ENCODE measurements around the genes CXorf49B, DMRTC1, PABPC1L2B and RLIM.

DNA sequence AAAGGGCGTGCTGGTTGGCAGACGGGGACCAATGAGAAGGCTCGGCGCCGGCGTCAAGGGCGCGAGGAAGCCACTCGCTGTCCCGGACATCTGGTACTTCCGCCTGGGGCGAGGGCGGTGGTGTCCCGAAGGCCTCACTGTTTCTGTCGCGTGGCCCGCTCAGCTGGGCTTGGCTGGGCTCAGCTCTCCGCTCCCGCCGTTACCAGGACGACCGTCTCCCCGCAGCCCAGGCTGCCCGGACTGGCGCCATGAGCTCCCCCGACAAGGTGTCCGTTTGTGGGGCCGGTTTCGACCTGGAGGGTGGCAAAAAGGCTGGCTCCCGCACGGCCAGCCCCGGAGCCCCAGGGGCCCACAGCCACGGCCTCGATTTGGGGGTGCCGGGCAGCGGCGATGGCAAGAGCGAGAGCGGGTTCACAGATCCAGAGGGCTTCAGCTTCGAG, at the start of gene CXorf49B:
Gene CXorf49B, plus strand, starts transcription at position 174 of the 440 bp plus-strand sequence.
- RRBS, result no CpG with 5 or more reads among the region's 40 CpGs

- RRBS, result no CpG with 5 or more reads among the region's 7 CpGs
Measured at GRCh38 chrX:71992162-71992887, 81.7 kb downstream of the NHSL2 start.

DNA sequence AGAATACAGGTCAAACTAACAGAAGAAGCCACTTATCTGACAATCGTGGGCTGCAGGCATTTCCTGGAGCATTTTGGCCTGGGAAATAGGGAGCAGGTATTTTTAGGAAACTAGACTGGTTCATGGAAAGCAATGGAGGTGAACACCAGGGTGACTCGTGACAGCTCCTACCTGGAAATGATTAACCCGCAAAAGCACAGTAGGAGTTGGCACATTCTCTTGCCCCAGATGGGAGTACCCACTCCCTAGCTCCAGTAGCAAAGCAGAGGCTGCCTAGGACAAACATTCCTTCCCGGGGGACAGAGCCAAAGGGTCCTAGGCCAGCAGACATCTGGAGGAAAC, 78.8 kb upstream of the PIN4 start:
- RRBS, result no CpG with 5 or more reads among the region's 4 CpGs

GRCh38 chrX:72108147-72108758, 73.3 kb upstream of the PIN4 start:
- RRBS, result no CpG with 5 or more reads among the region's 13 CpGs

DNA sequence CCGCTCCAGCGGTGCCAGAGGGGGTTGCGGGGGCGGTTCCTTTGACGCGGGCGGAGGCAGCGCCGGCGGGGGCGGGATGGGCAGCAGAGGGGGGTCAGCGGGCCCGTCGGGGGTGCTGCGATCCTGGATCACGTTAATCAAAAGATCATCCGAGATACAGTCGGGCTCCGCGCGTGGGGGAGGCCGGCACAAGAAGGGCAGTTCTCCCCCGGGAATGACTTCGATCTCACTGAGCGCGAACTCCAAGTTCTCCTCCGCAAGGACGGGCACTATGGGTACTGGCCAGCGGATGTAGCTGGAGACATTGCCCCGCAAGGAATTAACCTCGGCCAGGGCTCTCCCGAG, 50.5 kb upstream of the PIN4 start:
- RRBS, result no CpG with 5 or more reads among the region's 32 CpGs

- RRBS, result no CpG with 5 or more reads among the region's 7 CpGs
Measured at GRCh38 chrX:72272931-72273558, 4.0 kb downstream of the RPS4X start.

DNA sequence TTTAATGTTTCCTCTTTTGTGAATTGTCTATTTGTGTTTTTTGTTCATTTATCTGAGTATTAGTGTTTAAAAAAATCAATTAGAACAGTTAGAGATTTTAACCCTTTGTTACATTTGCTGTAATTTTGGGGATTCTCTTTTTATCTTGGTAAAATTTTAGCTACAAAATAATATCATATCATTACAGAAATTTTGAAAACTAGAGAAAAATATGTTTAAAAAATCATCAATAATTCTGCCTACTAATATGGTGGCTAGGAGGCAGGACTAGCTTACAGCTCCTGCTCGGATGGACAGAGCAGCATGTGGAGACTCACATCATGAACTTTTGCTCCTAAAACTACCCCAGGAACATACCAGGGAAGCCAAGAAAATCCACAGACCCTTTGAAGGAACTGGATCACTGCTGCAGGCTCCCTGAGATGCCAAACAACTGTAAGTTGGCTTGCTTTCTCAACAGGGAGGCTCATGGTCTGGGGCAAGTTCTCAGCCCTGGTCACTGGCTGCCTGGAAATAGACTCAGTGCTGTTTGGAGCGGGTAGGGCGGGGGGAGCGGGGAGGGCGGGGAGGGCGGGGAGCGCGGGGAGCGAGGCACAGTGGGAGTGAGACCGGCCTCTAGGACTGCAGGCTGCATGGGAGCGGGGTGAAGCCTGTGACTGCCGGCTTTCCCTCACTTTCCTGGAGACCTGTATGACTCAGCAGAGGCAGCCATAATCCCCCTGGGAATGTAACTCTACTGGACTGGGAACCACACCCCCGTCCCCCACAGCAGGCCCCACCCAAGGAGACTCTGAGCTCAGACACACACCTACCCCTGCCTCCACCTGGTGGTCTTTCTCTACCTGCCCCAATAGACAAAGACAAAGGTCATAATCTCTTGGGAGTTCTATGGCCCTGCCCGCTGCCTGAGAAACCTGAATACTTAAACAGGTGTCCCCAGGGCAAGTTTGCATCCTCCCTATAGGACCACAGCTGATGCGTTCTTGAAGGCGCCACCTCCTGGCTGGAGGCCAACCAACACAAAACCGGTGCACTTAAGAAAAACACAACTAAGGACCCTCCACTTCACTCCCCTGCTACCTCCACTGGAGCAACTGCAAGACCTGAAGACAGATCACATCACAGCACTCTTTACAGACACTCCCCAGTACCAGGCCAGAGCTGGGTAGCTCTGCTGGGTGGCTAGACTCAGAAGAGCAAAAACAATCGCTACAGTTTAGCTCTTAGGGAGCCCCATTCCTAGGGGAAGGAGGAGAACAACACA, 18.3 kb downstream of the HDAC8 start:
- RRBS, result no CpG with 5 or more reads among the region's 18 CpGs

DNA sequence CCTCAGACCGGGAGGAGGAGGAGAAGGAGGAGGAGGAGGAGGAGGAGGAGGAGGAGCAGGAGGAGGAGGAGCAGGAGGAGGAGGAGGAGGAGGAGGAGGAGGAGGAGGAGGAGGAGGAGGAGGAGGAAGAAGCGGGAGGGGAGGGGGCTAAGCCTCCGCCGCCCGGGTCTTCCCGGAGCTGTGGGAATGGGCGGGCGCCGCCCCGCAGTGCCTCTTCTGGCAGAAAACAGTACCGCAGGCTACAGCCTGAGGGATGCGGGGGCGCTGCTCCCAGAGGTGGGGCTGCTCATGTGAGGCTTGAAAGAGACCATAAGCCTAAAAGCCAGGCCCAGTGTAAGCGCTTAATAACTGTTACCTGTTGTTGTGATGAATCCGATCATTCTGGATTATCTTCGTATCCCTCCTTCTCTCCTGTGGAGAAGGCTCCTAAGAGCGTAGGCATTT, at the start of gene DMRTC1:
Gene DMRTC1, minus strand, starts transcription at position 89 of the 444 bp plus-strand sequence.
- RRBS, result no CpG with 5 or more reads among the region's 17 CpGs

DNA sequence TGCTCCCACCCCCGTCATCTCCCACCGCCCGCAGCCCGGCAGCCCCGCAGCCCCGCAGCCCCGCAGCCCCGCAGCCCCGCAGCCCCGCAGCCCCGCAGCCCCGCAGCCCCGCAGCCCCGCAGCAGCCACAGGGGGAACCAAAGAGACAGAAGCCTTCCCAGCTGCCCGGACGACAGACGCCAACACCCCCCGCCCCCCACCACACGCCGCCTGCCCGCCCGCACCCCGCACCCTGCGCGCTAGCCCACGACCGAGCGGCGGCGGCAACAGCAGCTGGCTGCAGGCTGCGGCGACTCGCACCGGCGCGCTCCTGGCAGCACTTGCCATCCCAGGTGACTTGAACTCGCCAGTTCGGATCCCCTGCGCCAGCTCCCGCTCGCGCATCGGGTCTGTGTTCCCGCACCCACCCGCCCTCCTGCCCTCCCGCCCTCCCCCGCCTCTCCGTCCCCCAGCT, at the start of gene PABPC1L2B:
Gene PABPC1L2B, plus strand, starts transcription at position 228 of the 454 bp plus-strand sequence.
- RRBS, result no CpG with 5 or more reads among the region's 48 CpGs

- RRBS, result no CpG with 5 or more reads among the region's 10 CpGs
Measured at GRCh38 chrX:73822261-73823418, 259.6 kb downstream of the CHIC1 start.

DNA sequence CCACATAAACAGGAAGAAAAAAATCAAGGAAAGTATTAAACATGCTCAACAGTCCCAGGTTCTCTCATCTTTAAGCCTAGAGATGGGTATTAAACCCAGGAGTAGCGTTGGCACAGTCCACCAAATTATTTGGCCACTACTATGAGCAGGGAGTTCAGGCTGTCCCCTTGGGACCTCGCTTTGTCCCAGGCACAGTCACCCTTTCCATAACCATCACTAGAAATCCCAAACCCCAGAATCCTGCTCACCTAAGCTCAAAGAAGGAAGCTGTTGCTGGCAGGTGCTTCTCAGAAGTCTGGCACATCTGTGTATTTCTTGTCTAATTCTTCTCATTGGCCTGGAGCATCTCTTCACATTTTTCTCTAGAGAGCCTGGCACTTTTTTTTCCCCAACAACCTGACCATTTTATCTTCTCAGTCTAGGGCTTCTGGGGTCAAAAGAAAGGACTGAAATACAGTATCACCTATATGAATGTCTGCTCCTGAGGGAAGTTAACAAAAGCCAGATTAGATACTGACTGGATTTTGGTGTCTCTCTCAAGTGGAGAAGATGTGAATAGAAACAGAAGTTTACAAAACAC, 263.0 kb downstream of the CHIC1 start:
- RRBS, result no CpG with 5 or more reads among the region's 2 CpGs

DNA sequence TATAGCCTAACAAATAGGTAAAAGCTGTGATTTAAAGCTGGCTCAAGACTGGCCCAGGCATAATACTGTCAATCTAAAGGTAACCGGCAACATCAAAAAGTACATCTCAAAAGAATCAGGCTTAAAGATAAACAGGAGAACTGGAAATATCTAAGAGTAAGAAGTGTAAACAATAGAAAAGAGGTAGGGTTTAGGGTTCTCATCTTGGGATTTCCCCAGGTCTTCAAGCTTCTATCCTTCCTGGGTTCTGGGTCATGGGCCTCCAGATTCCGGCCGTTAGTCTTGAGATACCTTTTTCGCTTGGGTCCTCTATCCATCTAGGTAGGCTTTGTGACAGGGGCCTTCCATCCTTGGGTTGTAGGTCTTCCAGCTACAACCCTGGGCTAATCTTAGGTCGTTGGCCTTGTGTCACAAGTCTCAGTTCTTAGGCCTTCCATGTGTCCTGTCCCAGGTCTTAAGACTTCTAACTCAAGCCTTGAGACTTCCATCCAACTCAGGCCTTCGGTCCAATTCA, 263.5 kb downstream of the CHIC1 start:
- RRBS, result no CpG with 5 or more reads among the region's 6 CpGs

DNA sequence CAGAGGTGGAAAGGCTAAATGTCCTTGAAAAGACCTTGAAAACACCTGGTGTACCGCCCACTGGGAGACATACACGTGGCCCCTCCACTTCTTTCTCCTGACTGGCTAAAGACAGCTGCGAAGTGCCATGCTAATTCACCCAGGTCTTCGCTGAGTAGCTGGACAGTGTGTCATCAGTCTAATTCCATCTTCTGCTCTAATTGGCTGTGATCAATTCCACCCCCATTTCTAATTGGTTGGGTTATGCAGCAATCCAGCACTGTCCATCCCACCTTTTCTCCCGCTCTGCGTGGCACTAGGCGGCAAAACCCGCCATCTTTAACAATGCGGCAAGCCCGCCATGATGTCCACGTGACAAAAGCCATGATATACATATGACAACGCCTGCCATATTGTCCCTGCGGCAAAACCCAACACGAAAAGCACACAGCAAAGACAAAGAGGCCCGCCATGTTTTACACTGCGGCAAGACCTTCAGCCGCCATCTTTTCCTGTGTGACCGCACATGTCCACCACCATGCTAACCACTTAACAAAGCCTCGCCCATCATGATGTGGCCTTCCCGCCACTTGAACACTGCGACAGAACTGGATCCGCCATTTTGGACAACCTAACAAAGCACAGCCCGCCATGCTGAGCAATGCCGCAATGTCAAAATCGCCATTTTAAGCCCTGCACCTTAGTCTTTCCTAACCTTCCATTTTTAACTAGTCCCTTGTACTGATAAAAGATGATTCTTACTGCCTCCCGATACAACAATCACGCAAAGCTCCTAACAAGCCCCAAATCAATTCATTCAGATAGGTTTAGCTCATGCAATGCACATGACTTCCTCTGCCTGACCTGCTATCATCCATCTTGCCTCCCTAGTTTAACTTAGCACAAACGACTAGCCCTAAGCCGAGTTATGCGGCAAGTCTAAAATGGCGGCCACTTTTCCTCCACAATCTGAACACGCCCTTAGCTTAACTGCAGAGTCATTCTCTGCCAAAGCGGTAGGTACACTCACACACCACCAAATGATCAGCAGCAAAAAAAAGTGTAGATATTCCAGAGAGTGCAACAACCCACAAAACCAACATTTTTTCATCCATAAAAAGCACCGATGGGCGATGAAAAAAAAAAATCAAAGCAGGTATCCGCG, 288.3 kb downstream of the CHIC1 start:
- RRBS, result no CpG with 5 or more reads among the region's 37 CpGs

- RRBS, result no CpG with 5 or more reads among the region's 8 CpGs
Measured at GRCh38 chrX:73852508-73853178, 289.6 kb downstream of the CHIC1 start.

DNA sequence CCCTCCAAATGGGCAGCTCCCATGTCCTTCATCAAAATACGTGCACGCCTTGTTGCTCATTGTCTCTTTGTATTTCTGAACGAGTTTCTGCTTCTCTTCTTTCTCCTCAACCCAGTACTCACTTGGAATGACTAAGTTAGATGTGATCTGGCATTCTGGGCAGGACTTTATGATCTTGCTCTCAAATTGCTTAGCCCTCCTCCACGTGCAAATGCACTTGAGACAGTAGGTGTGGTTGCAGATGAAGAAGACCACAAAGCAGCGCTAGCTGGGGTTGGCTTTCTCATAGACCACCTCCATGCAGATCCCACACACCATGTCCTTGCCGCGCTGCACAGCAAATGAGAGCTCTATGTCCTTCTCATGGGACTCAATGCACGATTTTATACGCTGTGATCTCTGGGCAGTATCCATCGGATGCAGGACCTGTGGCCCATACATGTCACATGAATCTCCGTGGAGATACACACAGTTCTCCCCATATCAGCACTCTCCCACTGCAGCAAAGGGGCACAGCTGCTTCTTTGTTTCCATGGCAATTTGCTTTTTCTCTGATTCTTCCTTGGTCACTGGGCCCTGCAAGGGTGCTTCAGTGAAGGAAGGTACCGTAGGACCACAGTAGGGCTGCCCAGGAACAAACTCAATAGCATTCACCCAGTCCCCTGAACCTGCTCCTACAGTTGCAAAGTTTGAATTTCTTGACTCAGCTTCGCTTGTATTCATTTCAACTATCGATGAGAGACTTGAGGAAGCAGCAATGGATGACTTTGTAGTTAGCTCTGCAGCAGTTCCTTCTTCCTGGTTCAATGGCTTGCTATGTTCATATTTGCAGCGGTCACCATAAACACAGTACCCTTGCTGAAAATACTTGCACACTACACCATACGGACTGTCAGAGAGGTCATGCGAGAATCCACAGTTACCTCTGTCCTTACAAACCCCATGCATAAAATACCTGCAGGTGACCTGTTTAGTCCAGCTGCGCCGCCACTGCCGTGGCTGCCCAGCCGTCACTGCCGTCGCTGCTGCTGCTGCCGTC, 142.3 kb upstream of the ZCCHC13 start:
- RRBS, result no CpG with 5 or more reads among the region's 24 CpGs

DNA sequence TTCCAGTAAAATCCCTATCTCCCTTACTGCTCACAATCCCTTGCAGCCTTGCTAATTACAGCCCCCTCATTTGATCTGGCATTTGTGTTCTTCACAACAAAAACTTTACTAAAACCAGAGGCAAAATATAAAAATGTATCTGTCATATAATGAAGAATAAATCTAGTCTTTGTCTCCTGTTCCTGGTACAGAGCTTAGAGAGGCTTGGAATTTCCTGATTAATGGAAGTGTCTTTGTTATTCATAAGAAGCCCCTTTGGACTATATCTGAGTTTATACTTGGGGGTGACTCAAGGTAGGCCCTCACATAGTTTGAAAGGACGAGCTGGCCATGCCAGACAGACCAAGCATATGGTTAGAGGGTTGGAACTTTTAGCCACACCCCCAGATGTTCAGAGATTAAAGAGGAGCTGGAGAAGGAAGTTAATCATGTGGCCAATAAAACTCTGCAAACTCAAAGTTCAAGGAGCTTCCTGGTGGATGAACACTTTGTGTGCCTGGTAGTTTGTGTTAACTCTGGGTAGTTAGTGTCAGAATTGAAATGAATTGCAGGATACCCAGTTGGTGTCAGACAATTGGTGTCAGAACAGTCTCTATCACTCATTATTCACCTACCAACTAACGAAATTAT, 52.6 kb upstream of the ZCCHC13 start:
- RRBS, result no CpG with 5 or more reads among the region's 2 CpGs

DNA sequence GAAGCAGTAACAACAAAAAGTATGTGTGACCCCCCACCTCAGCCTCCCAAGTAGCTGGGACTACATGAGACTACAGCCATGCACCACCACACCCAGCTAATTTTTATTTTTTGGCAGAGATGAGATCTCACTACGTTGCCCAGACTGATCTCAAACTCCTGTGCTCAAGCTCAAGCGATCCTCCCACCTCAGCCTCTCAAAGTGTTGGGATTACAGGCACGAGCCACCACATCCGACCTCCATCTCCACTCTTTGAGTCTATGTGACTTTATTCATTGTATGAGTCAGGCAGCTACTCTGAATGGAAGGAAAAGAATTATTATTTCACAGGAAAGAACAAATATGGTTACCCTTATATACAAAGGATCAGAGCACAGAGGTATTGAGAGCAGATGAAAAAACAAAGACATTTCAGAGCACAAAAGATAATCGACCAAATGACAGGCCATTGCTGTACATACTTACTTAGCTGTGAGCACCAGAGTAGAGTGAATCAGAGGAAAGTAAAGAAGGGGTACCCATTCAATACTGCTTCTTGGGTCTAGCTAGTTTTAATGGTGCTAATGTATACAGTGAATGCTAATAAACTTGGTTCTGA, 28.6 kb upstream of the ZCCHC13 start:
- RRBS, result no CpG with 5 or more reads among the region's 5 CpGs

DNA sequence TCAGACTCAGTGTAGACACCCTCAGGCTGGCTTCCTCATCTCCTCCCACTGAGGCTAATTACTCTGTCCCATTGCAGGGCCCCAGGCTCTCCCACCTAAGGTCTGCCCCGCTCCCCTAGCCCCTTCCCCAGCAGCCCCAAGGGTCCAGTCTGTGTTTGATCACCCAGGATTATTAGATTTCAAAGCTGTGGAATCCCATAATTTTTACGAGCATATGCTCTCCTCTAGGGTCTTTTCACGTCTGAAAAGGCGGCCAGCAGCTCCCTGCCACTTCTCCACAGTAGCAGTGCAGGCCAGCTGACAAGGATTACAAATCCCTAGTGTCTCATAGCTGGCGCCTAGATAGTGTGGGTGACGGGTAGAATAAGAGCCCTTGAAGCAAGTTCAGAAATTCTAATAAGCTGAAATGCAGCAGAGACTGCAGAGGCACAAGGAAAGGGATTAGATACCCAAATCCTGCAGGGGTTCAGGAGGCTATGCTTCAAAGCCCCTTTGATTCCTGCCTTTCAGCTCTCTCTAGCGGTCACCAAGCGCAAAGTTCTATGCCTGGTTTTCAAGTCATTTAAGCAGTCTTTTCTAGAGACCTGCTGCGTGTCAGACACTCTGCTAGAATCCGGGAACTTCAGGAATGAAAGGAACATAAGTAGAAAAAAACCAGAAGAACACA, 79.3 kb downstream of the RLIM start:
- RRBS, result no CpG with 5 or more reads among the region's 10 CpGs

DNA sequence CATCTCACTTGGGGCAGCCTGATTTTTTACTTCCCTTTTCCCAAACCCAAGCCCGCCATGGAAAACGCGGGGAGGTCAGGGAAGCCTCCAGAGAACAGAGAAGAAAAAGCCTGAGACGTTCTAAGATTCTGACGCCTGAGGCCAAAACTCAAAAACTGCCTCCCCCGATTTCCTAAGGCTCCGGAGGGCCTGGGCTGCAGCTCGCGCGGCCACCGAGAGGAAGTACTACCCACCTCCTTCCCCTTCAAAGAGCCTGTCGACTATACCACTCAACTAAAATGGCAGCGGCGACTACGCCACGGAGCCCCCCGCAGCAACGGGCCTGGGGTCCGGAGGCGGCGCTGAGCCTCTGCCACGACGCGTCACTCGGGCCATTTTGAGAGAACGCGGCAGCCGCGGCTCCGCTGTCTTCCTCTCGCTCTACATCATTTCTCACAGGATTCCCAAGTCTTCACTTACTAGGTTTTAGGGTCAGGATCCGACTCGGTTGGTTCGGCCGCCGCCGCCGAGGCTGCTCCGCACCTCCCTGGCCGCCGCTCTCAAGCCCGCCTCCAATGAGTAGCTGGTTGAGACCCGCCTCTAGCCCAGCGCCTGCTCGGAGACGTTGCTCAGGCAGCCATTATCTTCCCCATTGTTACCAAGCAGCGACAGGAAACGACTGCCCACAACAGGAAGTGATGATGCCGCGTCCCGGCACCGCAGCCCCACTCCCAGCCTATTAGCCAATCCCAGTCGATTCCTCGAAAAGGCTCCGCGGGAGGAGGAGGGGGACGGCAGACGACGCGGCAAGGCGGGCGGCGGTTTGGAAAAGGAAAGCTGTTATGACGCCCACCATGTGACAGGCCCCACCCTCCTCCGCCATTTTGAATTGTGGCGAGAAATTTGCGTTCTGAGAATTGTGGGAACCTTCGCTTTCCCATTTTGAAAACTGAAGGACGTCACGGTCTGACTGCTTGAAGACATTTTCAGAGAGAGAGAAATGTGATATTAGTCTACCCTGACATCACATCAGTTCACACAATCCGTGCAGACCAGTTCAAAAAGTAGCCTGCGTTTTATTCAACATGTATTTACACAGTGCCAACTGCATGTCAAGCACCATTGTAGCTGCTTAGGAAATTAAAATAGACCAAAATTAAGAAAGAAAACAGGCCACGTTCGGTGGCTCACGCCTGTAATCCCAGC, at the start of gene RLIM:
Gene RLIM, minus strand, starts transcription at position 662 of the 1,185 bp plus-strand sequence.
- RRBS, result no CpG with 5 or more reads among the region's 75 CpGs

- RRBS, result no CpG with 5 or more reads among the region's 29 CpGs
Measured at GRCh38 chrX:77046048-77046799, 401.0 kb upstream of the FGF16 start.